H4 (cell line): Measurements from ENCODE around the gene FGG.

DNA sequence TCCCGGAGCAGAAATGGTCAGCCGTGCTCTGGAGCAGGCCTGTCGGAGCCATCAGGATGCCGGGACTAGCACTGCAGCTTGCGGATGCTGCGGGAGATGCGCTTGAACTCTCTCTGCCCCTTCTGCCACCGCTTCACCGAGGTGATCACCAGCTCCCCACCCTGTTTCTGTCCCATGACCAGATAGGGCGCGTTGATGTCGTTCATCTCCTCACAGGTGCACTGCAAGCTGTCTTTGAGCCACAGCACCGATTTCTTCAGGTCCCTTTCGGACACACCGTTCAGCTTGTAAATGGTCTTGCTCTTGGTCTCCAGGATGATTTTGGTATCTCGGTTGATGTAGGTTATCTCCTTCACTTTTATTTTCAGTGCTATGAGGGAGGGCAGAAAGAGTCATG, 7.5 kb downstream of the SFRP2 start:
- RAMPAGE, long total RNA = no peak

DNA sequence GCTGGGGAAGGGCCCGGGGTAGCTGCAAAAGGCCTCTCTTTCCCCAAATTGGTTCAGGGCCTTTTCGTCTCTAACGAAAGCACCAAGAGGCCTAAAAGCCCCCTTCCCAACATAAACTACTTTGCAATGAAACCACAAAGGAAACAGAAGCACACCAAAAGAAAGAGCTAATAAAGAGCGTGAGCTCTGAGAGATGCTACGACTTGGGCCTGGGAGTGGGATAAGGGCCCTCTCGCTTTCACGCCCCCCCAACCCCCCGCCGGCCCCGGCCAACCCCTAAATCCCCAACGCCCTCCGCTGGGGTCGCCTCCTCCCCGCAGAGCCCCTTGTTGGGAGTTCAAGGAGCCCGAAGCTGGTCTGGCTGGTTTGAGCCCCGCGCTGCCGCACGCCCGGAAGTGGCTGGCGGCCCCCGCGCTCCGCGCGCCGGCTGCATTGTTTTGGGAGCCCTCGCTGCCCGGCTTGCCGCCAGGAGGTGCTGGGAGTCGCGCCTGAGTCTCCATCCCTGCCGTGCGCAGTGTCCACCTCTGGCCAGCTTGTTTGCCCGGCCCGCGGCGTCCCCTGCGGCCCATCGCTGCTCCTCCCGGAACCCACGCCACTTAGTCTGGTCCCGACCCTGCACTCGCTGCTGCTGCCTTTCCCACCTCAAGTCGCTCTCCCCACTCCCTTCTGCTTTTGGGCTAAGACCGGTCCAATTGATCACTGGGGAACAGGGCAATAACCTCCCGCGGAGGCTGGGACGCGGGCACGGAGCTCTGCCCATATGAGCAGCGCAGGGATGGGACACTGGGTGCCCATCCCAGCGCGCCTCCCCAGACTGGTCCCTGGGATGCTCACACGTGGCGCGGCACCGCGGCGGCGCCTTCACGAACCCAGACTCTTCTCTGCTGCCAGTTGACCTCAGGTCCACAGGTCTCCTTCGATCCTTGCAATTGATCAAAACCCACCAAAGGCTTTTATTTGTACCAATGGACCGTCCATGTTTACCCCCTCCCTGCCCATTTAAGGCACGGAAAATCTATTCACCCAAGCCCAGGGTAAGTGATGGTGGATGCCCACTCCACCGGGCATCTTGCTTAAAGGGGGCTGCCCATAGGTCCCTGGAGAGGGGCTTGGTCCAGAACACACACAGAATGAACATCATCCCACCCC, 2.2 kb upstream of the SFRP2 start:
- RAMPAGE, long total RNA = no peak

DNA sequence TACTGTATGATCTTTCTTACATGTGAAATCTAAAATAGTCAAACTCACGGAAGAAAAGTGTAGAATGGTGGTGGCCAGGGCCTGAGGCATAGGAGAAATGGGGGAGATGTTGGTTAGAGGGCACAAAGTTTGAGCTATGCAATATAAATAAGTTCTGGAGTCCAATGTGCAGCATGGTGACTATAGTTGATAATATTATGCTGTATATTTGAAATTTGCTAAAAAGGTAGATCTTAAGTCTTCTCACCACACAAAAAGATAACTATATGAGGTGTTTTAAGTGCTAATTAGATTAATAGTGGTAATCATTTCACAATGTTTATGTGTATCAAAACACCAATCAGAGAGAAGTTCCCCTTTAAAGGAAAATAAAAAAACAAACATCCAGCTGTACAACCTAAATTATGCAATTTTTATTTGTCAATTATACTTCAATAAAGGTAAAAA, 1.5 kb upstream of the FGA start:
- RAMPAGE, long total RNA = no peak

- RAMPAGE, long total RNA = no peak
These were observed 9.0 kb downstream of the FGG start for GRCh38 chr4:154603428-154603904.

- RAMPAGE, long total RNA = no peak
These were observed 7.6 kb downstream of the FGG start for GRCh38 chr4:154604639-154605485.

- RAMPAGE, long total RNA = no peak
These were observed 6.6 kb downstream of the FGG start for GRCh38 chr4:154605486-154606664.

DNA sequence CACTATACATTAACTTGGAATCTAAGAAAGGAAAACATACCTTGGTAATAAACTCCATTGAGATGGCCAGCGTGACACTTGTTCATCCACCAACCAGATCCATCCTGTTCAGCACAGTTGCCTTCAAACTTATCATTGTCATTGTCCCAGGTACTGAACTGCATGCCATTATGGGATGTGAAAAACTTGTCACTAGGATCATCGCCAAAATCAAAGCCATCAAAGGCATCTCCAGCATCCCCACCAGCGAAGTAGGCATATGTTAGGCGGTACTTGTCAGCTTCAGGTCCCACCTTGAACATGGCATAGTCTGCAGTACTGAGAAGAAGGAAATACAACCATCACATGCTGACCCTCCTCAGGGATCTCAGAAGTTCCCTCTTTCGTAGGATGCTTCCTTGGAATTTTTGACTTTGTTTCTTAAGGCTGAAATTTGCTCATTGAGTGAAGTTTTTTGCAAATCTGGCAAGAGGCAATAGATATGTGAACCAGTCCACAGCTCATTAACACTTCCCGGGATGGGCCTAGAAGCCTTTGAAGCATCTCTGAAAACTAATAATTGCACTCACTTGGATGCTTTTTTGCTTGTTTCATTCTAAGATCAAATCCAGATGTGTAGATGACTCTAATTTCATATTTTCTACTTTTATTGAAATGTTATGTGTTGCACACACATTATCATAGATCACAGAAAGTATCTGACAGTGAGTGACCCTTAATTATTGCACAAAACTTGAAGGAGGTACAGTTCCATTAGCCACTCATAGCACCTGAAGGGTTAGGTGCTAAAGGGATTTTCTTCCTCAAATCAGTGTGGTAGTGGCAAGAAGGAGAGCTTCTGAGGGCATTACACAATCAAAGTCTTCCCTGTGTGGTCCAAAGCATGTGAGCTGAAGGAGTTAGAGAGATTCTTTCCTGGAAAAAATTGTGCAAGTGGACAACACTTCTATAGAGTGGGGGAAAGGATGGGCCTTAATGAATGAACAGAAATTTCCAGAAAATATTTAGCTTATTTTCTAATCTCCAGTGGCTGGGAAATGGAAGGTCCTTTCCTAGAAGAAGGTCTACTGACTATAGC, 5.5 kb downstream of the FGG start:
- RAMPAGE, long total RNA = no peak

DNA sequence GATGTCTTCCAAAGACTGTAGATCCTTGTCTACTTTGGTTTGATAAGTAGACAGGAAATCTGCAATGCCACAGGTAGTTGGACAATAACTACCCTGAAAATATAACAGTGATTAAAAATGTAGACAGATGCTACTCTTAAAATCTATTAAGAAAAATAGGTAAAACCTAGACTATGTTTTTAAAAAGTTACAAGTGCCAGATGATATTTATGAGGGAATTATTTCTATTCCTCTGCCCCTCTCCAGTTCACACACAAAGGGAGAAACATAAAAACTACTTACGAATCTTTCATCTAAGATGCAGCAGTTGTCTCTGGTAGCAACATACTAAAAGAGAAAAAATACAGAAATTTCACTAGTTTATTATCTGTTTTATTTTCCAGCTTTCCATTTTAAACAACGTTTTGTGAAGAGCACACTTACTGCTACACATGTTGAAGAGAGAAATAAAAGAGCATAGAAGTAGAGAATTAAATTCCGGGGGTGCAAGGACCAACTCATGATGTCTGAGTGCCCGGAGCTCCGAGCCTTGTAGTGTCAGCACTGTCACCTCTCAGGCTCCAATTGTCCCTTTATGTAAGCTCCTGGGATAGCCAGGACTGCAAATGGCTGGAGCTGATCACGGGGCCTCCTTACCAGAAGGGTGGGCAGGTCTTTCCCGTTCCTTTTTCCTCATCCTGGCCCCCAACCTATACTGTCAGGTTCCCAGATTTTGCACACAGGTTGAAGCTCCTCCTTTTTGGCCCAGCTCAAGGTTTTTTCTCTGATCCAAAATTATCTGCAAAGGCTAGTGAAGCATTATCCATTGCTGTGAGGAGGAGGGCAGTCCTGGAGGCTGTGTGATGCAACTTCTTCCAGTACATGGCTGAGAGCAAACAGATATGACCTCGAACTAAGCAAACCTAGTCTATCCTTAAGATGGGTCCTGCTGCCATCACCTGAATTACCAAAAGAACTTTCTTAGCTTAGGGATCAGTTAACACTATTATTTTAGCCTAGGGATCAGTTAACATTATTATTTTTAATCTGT, at the start of gene FGG:
FGG (minus strand) TSS at position 548 of the 1,030 bp plus-strand sequence.
- RAMPAGE, long total RNA = no peak

DNA sequence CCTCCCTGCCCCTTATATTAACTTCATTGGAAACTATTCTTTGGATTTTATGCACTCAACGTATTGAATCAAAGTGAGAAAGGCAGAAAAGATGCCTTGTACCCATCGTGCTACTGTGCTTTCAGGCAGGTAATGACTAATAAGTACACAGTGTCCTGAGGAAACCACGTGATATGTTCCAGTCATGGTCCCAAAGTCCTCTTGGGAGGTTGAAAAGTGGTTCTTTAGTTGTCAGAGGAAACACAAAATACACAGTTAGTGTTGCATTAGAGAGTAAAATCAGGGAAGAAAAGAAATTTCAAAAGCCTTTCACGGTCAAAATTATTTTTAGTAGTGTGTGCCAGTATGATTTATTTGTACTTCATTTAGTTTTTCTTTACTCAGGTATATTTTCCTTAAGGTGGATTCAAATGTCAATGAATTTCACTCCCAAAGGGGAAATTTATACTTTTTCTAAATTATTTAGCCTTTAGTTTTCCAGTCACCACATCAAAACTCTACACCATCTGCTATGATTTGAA, 192.6 kb downstream of the RBM46 start:
- RAMPAGE, long total RNA = no peak

GRCh38 chr4:155832673-155833057, 33.4 kb downstream of the ASIC5 start:
- RAMPAGE, long total RNA = no peak

DNA sequence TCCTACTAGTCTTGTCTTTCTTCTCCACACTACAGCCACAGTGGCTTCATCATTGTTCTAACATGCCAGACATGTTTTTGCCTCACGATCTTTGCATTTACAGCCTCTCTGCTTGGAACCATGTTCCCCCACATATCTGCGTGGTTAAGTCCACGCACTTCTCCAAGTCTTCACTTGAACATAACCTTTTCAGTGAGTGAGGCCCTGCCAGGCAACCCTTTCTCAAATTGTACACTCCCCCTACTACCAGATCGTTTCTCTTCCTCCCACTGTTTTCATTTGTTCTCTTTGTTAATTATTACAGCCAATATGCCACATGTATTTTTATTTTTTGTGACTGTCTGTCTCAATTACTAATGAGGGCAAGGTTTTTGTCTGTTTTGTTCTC, 18.3 kb downstream of the CTSO start:
- RAMPAGE, long total RNA = no peak

DNA sequence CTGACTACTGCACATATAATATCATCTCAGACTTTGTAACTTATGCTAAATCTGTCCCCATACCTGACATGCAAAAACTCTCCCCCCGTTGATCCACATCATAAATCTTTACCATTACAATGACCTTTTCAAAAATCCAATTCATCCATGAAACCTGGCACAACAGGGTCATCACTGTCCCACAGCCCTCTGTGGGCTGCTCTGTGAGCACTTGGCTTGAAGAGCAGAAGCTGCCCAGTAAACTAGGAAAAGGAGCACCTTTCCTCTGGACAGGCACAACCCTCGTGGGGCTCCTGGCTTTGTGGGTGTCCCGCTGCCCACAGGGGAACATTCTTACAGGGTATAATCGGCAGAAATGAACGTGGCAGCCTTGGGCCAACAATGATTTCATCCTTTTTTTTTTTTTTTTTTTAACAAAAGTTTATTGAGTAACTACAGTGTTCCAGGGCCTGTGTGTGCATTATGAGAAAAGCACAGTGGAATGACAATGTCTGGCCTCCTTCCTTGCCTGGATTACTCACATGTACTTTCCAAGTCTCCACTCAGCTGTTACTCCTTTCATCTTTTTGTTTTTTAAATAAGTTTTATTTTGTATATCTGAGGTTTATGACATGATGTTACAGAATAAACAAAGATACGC, 197.2 kb downstream of the PDGFC start:
- RAMPAGE, long total RNA = no peak

DNA sequence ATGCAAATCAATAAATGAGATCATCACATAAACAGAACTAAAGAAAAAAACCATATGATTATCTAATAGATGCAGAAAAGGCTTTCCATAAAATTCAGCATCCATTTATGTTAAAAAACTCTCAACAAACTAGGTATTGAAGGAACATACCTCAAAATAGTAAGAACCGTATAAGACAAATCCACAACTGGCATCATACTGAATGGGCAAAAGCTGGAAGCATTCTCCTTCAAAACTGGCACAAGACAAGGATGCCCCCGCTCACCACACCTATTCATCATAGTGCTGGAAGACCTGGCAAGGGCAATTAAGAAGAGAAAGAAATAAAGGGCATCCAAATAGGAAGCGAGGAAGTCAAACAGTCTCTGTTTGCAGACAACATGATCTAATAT, 142.6 kb downstream of the GASK1B start:
- RAMPAGE, long total RNA = no peak

GRCh38 chr4:158524050-158524640, 2.5 kb downstream of the RXFP1 start:
- RAMPAGE, long total RNA = no peak

DNA sequence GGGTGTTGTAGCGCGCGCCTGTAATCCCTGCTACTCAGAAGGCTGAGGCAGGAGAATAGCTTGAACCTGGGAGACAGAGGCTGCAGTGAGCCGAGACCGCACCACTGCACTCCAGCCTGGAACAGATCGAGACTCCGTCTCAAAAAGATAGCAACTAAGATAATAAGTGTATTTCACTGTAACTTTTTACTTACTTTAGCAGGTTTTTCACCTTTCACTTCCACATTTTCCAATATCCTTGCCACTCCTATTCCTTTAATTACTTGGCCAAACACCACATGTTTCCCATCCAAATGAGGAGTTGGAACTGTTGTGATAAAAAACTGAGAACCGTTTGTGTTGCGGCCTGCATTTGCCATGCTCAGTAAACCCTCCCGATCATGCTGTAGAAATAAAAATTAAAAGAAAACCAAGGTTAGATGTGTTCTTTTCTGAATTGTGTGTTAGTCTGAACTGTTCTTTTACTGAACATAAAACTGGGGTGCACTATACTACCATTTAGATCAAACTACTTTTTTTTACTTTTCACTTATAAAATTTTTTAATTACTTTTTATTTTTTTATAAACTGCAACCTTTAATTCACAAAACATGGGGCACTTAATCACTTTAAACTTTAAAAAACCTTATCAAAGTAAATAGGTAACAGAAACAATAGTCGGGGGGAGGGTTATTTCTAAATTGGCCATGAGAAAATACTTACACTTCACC, 6.2 kb downstream of the PPID start:
- RAMPAGE, long total RNA = no peak

DNA sequence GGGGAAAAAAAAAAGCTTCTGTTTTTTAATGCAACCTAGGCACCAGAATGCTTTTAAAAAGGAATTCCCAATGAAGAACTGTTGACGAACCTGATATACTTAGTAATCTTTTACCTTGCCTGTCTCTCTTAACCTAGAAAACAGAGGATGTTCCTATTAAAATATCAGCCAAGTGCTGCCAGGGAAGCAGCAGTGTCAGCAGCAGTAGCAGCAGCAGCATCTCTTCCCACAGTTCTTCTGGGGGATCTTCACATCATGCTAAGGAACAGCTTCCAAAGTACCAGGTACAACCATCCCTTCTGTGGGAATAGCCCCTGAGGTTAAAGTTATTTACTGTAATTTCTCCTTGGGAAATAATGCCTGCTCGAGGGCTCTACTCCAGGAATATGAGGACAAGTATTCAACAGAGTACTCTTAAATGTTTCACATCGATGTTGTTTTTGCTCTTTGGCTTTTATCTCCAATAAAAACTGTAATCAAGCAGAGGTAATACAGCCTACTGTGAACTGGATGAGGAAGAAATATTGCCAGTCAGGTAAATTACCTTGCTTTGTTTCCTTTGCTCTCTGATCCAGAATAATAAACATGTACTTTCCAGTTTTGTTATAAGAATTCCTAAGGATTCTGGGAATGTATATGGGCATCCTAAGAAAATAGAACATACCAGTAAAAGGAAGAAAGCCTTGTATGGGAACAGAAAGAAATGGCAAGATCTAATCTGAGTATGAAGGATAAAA, 60.3 kb downstream of the FNIP2 start:
- RAMPAGE, long total RNA = no peak

DNA sequence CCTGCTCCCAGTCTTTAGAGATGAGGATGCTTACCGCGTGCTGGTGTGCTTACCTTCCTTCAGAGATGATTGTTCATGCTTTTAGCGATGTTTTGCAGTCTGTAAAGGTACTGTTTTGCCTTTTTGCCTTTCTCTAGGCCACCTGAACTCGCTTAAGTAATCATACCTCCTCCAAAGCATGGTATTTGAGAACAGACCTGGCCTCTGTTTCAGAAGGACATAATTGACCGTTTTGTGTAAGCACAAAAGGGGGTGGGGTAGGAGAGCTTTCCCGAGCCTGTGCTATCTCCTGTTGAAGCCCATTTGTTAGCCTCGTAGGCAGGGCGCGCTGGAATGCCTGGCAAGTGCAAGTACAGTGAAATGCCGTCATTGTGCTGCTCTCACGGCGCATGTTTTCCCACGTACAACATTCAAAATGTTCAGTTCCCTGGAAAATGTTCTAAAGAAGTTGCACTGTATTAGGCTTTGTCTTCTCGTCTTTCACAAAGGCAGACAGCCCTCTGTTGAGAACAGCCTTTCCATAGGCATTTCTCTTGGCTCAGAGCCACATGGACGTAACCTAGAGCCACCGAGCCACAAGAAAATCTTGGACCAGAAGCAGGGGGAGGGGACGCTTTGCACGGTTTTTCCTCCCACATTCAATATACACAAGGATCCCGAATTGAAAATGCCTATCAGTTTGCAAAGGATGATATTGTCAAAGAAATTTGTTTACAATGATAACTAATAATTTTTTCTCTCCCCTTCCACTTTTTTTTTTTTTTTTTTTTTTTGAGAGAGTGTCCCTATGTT, 13.1 kb upstream of the C4orf45 start:
- RAMPAGE, long total RNA = no peak

DNA sequence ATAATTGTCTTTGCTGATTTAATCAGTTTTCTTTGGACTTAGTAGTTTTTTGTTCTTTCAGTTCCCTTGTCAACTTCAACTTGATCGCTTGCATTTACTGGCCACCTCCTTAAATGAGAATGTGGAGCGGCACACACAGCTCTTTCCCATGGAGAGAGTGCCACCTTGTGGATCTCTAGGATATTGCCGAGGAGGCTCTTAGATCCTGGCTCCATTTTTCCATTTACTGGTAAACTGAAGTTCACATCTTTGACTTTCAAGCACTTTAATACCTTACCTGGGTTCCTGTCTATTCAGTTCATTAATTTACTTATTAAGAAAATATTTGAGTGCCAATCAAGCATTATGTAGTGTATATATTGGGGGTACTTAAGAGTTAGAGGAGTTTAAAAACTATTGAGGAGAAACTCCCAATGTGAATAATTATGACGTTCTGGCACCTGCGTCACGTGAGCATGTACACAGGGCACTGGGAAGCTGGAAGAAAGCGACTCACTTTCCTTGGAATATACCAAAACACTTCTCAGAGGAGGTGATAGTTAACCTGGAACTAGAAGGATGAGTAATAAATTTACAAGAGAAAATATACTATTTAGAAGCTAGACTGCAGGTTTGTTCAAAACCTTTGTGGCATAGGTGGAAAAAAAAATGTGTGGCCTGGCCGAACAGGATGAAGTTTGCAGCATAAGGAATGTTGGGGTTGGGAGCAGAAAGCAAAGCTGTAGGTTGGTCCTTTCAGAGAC, 100.3 kb downstream of the RAPGEF2 start:
- RAMPAGE, long total RNA = no peak

DNA sequence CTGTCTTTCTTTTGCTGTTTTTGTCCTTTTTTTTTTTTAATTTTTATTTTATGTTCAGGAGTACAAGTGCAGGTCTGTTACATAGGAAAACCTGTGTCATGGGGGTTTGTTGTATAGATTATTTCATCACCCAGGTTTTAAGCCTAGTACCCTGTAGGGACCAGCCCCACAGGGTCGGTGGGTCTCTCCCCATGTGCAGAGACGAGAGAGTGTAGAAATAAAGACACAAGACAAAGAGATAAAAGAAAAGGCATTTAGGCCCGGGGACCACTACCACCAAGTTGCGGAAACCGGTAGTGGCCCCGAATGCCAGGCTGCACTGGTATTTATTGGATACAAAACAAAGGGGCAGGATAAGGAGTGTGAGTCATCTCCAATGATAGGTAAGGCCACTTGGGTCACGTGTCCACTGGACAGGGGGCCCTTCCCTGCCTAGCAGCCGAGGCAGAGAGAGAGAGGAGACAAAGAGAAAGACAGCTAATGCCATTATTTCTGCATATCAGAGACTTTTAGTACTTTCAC, 212.5 kb downstream of the RAPGEF2 start:
- RAMPAGE, long total RNA = no peak

DNA sequence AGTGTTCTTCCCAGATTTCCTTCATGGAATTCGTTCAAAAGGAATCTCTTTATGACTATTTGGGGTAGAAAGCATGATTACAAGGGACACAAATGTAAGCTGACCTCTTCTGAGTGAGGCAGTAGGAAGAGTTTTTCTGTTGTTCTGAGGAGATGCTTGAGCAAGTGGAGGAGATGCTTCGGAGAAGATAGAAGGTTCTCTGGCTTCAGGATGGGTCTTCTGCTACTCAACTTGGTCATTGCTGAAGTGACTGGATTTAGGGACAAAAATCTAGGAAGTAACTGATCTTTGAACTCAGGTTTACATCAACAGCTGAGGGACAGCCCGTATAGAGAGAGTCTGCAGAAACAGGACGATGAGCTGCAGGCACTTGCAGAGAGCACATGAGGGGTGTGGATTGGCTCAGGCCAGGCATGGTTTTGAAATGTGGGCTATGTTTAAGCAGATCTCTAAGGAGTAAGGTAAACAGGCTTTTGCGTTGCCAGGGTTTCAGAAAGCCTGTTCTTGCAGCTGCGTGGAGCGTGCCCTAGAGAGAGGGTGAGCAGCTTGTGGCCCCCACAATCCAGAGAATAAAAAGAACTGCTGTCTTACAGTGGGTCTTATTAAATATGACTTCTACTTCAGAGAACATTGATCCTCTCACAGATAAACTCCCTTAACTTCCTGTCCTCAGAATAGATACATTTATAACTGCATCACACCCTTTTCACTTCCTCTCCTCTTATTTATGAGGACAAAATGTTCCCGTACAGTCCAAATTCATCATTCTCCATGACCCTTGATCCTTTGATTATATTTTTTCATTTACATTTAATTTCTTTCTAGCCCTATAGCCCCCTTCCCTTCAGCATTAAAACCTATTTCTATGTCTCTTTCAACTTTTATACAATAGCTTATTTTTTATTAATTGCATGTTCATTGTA, 64.0 kb downstream of the TMA16 start:
- RAMPAGE, long total RNA = no peak